ENCODE measurements around a stretch of chr18.

- RRBS = no CpG with 5 or more reads among the region's 2 CpGs
Observed at GRCh38 chr18:46803312-46803992, 46.6 kb upstream of the ST8SIA5 start.

DNA sequence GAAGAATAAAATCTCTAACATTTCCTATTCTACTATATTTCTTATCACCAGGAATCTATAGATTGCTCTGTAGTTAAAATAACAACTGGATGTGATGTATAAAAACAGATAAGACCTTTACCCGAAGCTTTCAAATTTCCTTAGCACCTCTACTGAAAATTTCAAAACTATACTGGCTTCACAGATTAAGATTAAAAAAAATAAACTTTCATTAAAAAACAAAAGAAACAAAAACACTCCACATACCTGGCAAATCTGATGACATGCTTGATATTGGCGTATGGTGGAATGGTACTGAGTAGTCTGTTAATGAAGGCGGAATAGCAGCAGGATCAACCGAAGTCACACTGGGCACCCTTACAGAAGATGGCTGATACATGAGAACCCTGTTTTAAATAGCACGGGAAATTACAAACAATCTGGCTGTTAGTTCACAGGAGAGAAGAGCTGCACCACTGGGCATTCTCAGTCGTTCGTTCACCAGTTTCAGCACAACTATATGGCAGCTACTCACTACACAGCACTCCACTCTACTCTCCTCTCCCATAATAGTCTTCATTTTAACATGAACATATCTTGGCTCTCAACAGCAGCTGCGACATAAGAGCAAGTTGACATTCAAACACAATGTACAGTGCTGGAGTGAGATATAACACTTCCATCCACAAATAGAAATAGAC is 64.0 kb upstream of the ST8SIA5 start:
- RRBS = no CpG with 5 or more reads among the region's 8 CpGs

DNA sequence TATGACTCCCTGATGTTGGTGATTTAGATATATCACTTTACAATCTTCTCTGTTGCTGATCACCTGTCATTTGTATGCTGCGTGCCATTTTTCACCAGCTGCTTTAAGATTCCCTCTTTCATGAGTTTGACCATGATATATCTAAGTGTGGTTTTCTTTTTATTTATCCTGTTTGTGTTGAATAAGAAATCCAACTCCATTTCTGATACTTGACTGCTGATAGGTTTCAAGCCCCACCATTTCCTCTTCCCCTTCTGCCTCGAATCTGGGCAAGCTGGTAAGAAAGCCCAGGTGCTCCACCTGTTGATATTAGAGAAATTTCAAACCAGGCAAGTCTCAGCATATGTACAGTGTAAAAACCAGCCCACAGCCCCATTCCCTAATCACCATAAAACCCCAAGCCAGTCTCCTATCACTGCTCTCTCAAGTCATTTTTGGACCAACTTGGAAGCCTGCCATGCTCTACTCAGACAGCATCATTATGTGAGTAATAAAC is 46.7 kb downstream of the SMAD2 start:
- RRBS = no CpG with 5 or more reads among the region's 2 CpGs

GRCh38 chr18:48036309-48036845 is 105.9 kb upstream of the SMAD2 start:
- RRBS = no CpG with 5 or more reads among the region's 13 CpGs

- RRBS = no CpG with 5 or more reads among the region's 7 CpGs
Observed at GRCh38 chr18:48084750-48085331, 154.4 kb upstream of the SMAD2 start.

DNA sequence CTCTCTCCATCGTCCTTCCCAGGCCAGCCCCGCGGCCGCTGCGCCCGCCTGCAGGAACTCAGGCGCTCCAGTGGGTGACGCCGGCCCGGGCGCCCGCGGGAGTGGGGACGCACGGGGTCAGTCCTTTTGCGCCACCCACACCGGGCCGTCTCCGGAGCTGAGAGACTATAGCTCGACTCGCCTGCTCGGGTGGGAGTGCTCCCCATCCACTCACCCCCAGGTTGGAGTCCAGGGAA is 205.6 kb upstream of the SMAD2 start:
- RRBS = 3% methylated on average over 8 of the region's 22 CpGs

- RRBS = 27% methylated on average over 2 of the region's 15 CpGs
Observed at GRCh38 chr18:48139148-48140265, 209.0 kb upstream of the SMAD2 start.

DNA sequence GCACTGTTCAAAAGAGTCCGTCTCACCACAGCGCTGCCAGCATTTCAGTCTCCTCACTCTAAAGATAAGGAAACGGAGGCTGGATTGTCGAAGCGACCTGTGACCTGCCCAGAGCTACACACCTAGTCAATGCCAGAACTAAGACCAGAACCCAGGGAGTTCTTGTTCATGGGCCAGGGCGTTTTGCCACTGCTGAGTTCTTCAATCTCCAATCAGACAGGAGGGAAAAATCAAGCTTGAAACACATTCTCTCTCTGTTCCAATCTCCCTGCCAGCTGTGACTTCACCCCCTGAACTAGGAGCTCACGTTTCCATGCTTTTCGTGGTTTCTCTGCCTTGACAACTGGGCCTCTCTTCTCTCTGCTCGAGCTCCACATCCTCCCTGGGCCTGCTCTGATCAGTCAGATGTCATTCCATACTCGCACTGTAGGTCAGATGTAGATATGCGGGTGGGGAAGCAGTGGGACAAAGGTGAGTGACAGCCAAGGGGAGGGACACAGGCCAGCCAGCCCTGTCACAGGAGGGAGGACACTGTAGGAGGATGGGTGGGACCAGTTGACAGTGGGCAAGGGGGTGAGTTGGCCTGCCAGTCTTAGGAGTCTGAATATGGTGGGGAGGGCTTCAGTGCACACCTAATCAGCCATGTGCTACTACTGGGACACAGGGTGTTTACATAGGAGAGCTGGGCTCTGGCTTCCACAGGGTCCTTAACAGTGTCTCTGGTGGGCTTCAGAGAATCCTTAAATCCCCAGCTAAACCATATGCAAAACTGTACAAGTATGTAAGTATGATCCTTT is 221.2 kb upstream of the SMAD2 start:
- RRBS = no CpG with 5 or more reads among the region's 11 CpGs

GRCh38 chr18:48164979-48165923 is 234.8 kb upstream of the SMAD2 start:
- RRBS = no CpG with 5 or more reads among the region's 14 CpGs

- RRBS = no CpG with 5 or more reads among the region's 19 CpGs
Observed at GRCh38 chr18:48553125-48553745, 14.4 kb downstream of the CTIF start.

- RRBS = no CpG with 5 or more reads among the region's 10 CpGs
Observed at GRCh38 chr18:48573493-48574066, 34.7 kb downstream of the CTIF start.

DNA sequence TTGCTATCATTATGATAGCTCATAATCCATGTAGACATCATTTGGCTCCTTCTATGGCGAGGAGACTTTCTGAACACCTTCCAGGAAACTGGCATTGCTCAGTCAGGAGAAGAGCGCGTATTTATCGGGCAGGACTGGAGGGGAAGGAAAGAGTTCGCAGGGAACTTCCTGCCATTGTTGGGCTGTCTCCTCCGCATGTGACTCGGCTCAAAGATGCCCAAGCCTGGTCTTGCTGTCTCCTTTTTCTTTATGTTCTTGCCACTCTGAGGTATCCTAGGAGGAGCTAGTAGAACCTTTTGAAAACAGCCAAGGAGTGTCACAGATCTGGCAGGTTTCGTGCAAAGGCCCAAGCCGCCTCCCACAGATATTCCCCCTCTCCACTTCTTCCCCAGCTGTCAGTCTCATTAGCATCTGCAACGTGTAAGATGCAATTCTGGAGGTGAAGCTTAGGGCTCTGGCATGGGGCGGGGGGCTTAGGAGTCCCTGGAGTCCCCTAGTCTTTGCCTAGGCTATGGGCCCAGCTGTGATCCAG is 157.0 kb downstream of the CTIF start:
- RRBS = no CpG with 5 or more reads among the region's 11 CpGs

- RRBS = no CpG with 5 or more reads among the region's 14 CpGs
Observed at GRCh38 chr18:48715698-48716675, 177.2 kb downstream of the CTIF start.

GRCh38 chr18:48727502-48728197 is 188.8 kb downstream of the CTIF start:
- RRBS = no CpG with 5 or more reads among the region's 3 CpGs

DNA sequence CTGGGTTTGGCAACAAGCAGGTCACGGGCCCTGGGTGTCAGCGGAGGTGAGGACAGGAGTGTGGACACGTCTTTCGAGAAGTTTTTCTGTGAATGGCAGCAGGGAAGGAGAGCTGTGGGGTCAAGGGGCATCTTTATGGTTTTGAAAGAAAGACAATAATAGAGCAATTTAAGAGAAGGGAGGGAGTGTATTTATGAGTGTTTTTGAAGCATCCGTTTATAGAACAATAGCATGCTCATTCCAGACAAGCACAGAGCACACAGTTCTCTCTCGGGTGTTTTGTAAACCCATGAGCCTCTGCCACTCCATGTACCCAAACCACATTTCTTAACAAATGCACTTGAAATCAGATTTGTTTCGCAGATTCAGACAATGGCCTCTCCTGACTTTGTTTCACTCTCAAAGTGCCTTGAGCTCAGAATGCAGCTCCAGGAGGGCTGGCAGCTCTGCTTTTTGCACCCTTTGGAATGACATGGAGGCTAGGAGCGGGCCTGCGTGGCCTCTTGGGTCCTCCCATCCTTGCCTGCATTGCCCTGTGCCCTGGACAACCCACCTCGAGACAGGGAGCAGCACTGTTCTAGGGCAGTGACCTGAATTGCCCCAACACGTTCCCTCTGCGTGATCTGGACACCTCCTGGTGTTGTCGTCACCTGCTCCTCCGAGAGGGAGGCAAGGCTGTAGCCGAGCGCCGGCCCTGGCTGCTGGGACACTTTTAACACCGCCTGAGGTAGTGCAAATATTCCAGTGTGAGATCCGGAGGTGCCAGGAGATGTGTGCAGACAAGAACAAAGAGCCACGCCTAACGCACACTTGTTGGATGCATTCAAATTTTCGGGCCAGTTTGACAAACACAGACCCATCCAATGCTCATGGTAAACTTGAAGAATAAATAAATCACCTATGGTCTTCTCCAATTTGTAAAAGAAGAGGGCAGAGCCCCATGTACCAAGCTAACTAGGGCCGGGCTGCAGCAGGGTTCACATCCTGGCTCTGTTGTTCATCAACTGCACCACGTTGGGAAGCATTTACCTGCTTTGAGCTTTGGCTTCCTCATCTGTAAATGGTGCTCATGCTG is 131.6 kb downstream of the SMAD7 start:
- RRBS = 81% methylated on average over 3 of the region's 24 CpGs

GRCh38 chr18:48825314-48825825 is 125.4 kb downstream of the SMAD7 start:
- RRBS = no CpG with 5 or more reads among the region's 5 CpGs

- RRBS = no CpG with 5 or more reads among the region's 5 CpGs
Observed at GRCh38 chr18:48932495-48932755, 18.3 kb downstream of the SMAD7 start.

GRCh38 chr18:48934634-48935622 is 15.8 kb downstream of the SMAD7 start:
- RRBS = 59% methylated on average over 2 of the region's 20 CpGs

DNA sequence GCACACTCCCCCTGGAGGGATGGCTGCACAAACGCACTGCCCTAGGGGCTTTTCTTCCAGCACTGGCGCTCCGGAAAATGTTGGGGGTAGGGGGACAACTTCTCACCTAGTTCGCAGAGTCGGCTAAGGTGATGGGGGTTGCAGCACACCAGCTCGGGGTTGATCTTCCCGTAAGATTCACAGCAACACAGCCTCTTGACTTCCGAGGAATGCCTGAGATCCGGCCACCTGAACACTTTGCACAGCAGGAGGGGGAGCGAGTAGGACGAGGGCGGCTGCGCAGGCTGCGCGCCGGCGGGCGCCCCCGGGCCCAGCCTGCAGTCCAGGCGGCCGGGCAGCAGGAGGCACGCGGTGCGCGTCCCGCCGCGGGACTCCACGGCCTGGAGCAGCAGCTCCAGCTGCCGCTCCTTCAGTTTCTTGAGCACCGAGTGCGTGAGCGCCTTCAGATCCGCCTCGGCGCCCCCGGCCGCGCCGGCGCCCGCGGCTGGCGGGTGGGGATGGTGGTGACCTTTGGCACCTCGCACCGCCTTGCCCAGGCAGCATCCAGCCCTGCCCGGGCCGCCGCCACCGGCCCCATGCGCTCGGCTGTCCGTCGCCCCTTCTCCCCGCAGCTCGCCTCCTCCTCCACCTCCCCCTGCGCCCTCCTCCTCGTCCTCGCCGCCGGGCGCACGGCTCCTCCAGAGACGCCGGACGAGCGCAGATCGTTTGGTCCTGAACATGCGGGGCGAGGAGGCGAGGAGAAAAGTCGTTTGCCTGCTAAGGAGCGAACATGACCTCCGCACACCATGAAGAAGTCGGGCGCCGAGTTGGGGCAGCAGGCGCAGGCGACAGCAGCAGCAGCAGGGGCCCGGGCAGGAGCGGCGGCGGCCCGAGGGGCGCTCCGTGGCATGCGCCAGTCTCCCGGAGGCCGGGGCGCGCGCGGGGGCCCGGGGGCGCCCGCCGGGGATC is 785 bp downstream of the SMAD7 start:
- RRBS = under 1% methylated on average over 28 of the region's 97 CpGs